Mesenchymal stem cell of Wharton's jelly (primary cell): ENCODE measurements around the genes CCDC51, QRICH1 and BSN.

DNA sequence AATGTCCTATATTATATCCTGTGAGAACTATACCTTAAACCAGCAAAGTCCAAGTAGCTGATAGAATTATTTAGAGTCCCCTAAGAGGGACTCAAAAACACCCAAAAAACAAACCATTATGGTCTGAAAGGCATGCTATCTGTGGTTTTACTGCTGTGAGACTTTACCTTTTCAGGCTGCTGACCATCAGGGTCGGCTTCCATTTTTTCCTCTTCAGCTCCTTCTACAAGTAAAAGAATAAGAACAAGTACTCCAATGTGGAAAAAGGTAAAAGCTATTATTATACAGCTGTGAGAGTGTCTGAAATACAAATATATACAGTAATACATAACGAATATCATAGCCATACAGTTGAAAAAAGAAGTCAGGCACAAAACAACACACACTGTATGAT lies 59.9 kb upstream of the CSPG5 start:
- CAGE, long polyA plus RNA: no peak

GRCh38 chr3:47710314-47710887 lies 71.3 kb downstream of the SMARCC1 start:
- CAGE, long polyA plus RNA: no peak

- CAGE, long polyA plus RNA: no peak
Observed at GRCh38 chr3:47962077-47962303, 54.2 kb downstream of the MAP4 start.

DNA sequence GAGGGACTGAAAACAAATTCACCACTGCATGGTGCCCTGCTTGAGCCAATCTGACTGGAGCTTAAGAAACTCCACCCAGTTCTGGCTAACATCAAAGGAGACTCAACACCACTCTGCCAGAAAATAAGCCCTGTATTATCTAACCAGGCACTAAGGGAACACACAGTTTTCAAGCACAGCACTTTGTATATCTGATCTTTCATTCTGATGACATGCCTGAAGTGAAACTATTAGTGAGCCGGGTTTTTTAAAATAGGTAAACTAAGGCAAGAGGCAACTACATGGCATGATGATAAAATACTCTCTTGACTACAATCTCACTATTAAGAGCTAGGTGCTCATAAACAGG lies 2.5 kb downstream of the MAP4 start:
- CAGE, long polyA plus RNA: no peak

GRCh38 chr3:48428171-48429194 lies 1.4 kb downstream of the PLXNB1 start:
- CAGE, long polyA plus RNA: no peak

GRCh38 chr3:48439842-48440393 lies at the start of gene CCDC51:
CCDC51 (minus strand) TSS chr3:48440119.
- CAGE, long polyA plus RNA: no peak

GRCh38 chr3:48440394-48441139 lies 510 bp downstream of the TMA7 start:
- CAGE, long polyA plus RNA: no peak

GRCh38 chr3:48598617-48599631 lies 3.8 kb upstream of the COL7A1 start:
- CAGE, long polyA plus RNA: no peak

GRCh38 chr3:48739011-48739825 lies 22.2 kb upstream of the IP6K2 start:
- CAGE, long polyA plus RNA: no peak

- CAGE, long polyA plus RNA: no peak
Observed at GRCh38 chr3:48848818-48849383, 1.2 kb upstream of the PRKAR2A start.

- CAGE, long polyA plus RNA: no peak
Observed at GRCh38 chr3:48927377-48927832, 8.8 kb downstream of the ARIH2 start.

DNA sequence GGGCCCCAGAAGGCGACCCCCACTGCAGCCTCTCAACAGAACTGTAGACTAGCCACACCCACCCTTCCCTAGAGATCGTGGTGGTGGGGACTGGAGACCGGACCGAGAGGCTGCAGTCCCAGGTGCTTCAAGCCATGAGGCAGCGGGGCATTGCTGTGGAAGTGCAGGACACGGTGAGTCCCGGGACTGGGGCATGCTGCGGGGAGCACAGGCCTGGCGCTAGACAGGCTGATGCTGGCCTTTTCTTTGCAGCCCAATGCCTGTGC lies 816 bp downstream of the NDUFAF3 start:
- CAGE, long polyA plus RNA: no peak

GRCh38 chr3:49093919-49094870 lies at the start of gene QRICH1:
QRICH1 (minus strand) TSS chr3:49094071.
- CAGE, long polyA plus RNA: no peak

- CAGE, long polyA plus RNA: no peak
Observed at GRCh38 chr3:49182076-49182489, 9.6 kb downstream of the C3orf84 start.

DNA sequence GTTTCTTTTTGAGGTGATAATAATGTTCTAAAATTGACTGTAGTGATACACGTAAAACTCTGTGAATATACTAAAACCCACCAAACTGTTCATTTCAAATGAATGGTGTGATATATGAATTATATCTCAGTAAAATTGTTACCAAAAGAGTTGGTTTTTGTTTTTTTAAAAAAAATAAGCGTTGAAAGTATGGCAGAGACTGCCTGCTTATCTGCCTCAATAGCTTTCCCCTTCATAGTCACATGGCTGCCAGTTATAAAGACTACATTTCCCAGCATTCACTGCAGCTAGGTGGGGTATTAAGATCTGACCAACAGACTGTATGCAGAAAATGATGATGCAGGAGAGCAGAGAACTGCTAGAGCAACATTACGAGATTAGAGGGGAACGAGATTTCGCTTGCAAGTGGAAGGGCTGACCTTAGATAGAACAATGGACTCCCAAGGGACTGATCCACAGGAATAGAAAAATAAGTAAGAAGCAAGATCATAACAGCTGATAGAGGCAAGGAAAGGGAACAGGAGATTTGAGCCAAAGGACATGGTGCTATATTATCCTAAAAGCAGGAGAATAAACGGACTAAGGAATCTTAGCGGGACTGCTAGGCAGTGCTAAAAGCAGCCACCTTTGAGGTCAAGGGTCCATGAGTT lies 14.3 kb downstream of the RHOA start:
- CAGE, long polyA plus RNA: no peak

DNA sequence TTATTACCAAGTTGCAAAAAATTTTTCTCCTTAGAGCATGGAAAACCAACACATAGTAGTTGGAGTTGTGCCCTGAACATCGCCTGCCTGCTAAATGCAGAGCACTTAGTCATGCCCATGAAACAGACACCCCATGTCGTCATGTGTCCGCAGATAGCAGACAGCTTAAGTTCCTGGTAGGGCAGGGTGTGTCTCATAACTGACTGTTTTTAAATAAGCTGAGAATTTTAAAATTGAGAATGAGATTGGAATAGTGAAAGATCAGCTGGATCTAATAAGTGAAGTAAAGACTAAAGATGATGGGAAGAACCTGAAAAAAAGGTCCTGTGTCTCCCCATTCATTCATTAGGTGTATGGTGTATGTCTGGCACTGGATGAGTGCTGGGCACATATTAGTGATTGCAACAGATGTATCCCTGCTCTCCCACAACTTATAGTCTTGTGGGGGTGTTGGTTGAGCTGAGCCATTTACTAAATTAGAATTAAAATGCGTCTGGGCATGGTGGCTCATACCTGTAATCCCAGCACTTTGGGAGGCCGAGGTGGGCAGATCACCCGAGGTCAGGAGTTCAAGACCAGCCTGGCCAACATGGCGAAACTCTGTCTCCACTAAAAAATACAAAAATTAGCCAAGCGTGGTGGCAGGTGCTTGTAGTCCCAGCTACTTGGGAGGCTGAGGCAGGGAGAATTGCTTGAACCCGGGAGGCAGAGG lies 31.1 kb downstream of the DAG1 start:
- CAGE, long polyA plus RNA: no peak

- CAGE, long polyA plus RNA: no peak
Observed at GRCh38 chr3:49519776-49520137, 34.5 kb upstream of the BSN start.

DNA sequence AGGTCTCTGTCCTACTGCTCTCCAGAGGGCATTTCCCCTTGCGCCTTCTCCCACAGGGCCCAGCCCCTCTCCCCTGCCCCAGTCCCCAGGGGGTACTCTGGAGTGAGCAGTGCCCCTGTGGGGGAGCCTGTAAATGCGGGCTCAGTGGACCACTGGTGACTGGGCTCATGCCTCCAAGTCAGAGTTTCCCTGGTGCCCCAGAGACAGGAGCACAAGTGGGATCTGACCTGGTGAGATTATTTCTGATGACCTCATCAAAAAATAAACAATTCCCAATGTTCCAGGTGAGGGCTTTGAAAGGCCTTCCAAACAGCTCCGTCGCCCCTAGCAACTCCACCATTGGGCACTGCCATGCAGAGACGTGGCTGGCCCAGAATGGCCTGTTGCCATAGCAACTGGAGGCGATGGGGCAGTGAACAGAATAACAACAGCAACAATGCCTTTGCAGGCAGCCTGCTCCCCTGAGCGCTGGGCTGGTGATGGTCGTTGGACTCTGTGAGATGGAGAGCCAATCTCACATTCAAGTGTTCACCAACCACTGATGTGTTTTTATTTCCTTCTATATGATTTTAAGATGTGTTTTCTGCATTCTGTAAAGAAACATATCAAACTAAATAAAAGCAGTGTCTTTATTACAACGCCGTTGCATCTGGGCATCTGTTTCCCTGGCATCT lies 19.2 kb upstream of the BSN start:
- CAGE, long polyA plus RNA: no peak

- CAGE, long polyA plus RNA: no peak
Observed at GRCh38 chr3:49536145-49537266, 17.8 kb upstream of the BSN start.

DNA sequence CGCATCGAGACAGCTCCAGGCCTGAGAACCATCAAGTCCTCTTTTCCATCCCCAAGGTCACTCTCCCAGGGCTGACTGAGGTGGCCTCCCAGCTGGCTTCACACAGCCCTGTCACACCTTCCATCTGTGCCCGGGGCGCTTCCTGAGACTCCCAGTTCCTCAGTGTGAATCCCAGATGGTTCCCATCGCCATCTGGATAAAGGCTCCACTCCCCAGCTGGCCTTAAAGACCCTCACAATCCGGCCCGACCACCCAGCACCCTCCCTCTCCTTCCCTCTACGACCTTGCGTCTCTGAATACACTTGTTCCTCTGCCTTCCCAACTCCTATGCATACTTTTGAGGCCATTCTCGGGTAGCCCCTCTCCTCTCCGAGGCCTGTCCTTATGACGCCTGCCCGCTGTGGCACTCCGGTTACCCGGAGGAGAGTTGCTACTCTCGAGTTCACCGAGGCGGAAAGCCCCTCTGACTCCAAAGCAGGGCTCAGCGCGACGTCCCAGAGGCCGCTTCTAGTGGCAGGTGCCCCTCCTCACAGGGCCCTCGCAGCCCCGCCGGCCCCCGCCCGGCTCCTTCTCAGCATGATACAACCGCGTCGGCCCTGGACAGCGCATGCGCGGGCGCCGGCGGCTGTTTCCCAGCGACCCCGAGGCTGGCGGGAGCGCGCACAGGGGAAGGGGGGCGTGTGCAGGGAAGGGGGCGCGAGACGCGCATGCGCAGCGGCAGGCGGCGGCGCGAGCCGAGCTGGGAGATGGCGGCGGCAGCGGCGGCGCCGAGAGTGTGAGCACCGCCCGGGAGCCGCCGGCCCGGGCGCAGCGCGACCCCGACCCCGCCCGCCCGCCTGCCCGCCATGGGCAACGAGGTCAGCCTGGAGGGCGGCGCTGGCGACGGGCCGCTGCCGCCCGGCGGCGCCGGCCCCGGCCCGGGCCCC lies at the start of gene BSN:
Gene BSN (plus strand): TSS at position 720 of the 926 bp plus-strand sequence.
- CAGE, long polyA plus RNA: no peak